SK-MEL-5 (cell line): Measurements from ENCODE around the gene ATP4B.

GRCh38 chr13:112524836-112525729 lies 62.9 kb downstream of the TUBGCP3 start:
RAMPAGE:
- cytosol, long total RNA = no peak
- long total RNA = no peak
- nucleus, long total RNA = no peak

RAMPAGE:
- cytosol, long total RNA = no peak
- long total RNA = no peak
- nucleus, long total RNA = no peak
Observed at GRCh38 chr13:112688383-112688954, 1.4 kb upstream of the ATP11A start.

DNA sequence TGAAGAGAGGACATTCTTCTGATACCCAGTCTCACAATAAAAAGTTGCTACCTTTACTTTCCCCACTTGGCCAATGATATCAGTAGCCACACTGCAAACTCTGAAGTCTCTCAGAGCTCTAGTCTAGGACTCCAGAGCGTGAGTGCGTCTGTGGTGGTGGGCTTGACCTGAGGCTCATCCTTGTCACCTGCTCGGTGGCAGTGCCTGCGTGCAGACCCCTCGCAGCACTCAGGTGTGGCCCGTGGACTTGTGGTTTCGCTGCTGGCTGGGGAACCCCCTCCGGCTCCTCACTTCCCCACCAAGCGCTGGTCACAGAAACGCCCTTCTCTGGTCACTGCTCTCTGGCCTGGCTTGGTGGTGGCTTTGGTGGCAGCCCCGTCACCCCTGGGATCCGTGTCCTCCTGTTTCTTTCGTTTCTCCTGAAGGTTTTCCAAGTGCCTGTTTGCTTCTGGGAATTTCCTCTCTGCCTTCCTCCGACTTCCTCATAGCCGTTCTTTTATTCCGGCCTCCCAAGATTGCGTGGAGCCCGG lies 77.9 kb downstream of the ATP11A start:
RAMPAGE:
- cytosol, long total RNA = no peak
- long total RNA = no peak
- nucleus, long total RNA = no peak

RAMPAGE:
- cytosol, long total RNA = no peak
- long total RNA = no peak
- nucleus, long total RNA = no peak
Observed at GRCh38 chr13:112893375-112894116, 75.5 kb upstream of the MCF2L start.

DNA sequence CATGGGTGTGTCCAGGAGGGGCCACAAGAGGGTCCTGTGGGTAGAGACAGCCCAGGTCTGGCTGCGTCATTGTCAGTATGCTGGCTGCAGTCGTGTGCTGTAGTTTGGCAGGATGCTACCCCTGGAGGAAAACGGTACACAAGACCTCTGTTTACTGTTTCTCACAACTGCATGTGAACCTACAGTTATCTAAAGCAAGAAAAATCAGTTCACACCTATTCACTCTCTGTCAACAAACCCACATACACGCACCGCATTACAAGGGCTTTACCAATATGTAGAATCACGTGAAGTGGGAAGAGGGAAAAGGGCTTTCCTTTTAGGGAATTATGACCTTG lies 17.4 kb upstream of the MCF2L start:
RAMPAGE:
- cytosol, long total RNA = no peak
- long total RNA = no peak
- nucleus, long total RNA = no peak

DNA sequence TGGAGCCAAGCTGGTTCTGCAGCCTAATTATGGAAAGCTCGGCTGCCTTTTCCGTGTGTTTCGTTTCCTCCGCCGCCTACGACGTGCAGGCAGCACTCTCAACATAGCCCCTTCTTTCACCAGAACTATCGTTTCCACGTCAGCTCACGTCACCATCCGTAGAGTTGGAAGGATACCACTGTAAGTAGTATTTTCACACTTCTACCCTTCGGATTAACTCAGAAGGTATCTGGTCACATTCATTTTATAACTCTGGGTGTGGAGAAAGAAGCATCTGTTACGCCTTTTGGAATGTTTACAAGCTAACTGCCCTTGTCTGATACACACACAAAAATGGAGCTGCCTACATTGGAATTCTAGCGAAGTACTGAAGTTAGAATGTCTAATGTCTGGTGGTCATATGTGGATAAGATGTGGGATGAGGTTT lies 5.9 kb downstream of the MCF2L start:
RAMPAGE:
- cytosol, long total RNA = no peak
- long total RNA = no peak
- nucleus, long total RNA = no peak

DNA sequence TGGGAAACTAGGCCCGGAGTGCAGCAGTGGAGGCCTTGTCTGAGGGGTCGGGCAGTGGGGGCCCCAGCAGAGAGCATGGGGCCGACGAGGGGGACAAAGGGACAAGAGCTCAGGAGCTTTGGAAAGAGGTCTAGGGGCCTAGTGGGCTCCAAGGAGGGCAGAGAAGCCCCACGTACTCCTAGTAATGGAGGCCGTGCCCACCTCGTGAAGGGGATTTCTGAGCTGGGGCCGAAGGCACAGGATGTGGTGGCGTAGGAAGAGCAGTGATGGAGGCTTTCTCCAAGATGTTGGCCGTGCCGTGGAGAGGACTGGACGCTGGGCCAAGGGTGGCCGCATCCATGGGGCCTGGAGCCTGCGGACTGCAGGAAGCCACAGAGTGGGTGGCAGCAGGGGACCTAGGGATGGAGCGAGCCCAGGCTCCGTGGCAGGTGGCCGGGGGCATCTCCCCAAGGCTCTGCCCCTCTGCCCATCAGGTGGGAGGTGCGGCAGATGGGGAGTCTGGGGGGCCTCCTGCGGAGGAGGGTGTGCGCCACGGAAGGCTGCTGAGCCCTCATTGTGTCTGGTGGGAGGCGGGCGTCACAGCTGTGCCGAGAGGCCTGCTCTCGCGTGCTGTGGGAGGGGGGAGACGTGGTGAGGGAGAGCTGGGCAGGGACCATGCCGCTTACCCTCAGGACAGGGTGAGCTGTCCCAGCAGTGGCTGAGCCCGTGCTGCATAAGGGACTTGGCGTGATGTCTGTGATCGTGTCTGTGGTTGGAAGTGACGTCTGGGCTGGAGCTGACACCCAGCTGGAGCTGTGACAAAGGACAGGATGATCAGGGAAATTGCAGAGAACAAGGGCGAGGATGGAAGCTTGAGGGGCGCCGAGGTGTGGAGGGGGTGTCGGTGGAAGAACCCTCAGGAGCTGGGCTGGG lies 13.3 kb downstream of the MCF2L start:
RAMPAGE:
- cytosol, long total RNA = no peak
- long total RNA = no peak
- nucleus, long total RNA = no peak

DNA sequence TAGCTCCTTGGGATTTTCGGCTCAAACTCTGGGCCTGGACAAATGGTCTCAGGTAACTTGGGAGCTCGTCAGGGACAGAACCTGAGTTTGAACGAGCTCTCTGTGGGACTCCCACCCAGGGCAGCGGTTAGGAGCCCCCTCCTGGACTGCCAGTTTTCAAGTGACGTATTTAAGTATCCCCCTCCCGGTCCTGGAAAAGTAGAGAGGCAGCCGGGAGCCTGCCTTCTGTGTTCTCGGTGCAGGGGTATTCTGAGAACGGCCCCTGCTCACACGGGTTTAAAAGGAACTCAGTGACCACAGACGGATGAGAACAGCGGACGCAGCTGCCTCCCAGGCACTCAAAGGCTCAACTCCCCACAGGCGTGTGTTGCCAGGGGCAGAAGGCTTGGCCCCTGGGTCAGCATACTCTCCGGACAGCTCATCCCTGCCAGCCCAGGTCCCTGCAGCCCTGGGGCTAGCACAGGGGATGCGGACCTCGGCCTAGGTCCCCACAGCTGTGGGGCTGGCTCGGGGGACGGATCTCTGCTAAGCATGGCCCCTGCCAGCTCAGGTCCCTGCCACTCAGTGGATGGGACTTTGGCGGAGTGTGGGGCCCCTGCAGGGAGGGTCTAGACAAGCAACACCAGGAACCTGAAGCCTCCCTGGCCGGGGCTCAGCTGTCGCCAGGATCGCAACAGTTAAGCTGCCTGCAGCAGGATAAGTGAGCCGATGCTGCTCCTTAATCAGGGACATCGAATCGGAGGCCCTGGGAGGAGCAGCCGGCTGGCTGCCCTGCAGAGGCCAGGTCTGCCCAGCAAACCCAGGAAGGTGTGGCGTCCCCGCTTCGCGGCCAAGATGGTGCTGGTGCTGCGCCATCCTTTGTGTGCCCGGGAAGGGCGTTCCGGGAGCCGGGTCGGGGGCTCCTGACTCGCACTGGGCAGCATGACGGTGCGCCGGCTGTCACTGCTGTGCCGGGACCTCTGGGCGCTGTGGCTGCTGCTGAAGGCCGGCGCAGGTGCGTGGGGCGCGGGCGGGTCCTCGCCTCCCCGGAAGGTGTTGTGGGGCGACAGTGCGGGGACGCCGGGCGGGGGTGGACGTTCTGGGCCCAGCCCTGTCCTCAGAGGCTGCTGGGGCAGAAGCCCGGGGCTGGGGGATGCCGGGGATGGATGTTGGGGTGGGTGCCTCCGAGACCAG lies 32.4 kb downstream of the MCF2L start:
RAMPAGE:
- cytosol, long total RNA = no peak
- long total RNA = no peak
- nucleus, long total RNA = no peak

DNA sequence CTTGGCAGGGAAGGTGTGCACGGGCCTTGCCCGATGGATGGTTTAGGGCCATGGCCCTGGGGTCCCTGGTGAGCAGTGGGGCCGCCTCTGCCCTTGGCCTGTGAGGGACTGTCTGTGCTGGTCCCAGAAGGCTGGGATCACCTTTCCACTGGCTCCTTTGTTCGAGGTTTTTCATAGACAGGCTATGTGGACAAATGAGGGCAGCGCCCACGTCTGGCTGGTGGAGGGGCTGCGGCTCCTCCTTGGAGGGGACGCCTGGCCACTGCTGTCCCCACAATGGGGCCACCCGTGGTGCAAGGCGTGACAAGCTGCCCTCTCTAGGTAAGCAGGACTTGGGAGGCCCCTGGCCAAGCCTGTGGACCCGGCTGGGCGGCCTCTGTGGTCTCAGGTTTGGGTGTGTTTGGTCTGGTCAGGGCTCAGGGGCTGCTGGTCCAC lies 33.2 kb downstream of the MCF2L start:
RAMPAGE:
- cytosol, long total RNA = no peak
- long total RNA = no peak
- nucleus, long total RNA = no peak

DNA sequence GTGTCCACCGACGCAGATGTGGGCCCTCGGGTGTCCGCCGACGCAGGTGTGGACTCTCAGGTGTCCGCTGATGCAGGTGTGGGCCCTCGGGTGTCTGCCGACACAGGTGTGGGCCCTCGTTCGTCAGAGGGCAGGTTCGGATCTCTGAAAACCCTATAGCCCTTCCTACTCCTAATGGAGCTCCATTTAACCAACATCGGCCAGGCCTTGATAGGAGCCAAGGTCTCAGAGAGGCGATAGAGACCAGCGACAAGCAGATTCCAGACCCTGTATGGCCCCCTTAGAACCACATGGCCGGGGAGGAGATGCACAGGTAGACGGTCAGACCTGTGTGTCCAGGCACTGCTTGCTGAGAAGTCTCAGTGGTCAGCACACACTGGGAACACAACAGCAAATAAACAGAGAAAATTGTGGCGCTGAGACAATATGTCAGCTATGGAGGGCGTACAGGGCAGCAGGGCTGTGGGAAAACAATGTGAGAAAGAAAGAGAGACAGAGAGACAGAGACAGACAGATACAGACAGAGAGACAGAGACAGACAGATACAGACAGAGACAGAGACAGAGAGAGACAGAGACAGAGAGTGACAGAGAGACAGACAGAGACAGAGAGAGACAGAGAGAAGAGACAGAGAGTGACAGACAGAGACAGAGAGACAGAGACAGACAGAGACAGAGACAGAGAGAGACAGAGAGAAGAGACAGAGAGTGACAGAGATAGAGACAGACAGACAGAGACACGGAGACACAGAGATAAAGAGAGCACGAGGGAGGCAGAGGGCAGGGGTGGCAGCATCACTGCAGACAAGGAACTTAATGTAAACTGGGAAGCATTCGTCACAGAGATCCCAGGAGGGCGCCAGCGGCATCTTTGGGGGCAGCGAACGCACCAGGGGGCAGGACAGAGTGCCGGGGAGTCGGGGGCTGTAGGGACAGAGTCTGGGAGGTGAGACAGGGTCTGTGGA lies 61.8 kb downstream of the MCF2L start:
RAMPAGE:
- cytosol, long total RNA = no peak
- long total RNA = no peak
- nucleus, long total RNA = no peak

DNA sequence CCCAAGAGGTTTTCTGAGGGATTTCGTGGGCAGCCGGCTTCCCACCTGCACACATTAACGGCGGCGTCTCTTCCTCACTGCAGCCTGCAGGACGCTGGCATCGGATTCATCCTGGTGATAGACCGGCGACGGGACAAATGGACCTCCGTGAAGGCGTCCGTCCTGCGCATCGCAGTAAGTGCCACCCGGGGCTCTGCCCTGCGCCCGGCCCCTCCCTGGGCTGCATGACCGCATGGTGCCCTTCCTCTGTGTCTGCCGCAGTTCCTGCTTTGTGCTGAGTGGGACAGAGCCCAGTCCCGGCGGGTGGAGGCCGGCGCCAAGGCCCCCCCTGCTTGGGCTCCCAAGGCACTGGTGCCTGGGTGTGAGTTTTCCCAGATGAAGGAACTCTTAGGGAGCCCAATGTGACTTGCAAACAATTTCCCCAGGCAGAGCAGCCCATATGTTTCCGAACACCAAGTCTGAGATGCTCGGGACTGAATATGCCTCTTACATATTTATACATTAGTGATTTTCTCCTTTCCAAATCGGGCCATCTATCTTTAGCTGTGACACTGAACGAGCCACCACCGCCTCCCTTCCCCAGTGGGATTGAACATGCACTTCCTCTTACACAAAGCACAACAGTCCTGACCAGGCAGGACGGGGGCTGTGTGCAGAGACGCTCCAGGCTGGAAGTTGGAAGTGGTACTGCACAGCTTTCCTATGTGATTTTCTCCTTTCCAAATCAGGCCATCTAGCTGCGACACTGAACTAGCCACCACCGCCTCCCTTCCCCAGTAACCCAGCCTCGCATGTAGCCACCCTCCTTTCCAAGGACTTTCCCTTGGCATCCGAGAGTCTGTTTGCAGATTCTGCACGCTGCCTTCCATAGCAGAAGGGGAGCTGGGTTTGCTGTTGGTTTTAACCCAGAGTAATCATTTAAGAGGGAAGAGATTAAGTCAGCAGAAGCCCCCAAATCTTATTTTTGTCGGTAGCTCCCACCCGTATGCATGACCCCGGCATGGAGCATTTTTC lies 60.1 kb upstream of the F7 start:
RAMPAGE:
- cytosol, long total RNA = no peak
- long total RNA = no peak
- nucleus, long total RNA = no peak

RAMPAGE:
- cytosol, long total RNA = no peak
- long total RNA = no peak
- nucleus, long total RNA = no peak
Observed at GRCh38 chr13:113090086-113090448, 15.5 kb upstream of the F7 start.

DNA sequence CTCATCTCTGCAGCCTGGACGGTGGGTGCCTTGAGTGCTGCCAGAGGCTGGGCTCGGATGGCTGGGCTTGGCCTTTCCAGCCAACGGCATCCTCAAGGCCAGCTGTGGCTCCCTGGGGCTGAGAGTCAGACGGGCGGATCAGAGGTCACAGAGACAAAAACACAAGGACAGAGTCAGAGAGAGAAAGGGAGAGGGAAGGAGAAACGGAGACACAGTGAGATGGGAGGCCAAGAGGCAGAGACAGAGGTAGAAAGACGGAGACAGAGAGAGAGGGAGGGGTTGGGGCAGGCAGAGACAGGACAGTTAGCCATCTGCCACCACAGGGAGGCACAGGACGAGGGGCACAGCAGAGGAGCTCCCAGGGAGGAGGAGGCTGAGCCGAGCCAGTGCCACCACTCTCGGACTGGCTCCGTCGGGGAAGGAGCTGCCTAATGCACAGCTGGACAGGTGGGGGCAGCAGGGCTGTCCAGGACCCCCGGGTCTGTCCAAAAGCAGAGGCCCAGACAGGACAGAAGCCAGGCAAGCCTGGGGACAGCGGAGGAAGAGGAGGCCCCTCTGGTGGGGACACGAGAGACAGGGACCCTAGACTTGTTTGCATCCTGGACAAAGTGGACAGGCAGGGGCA lies 512 bp downstream of the F10 start:
RAMPAGE:
- cytosol, long total RNA = no peak
- long total RNA = no peak
- nucleus, long total RNA = no peak

GRCh38 chr13:113129883-113130716 lies 7.5 kb downstream of the F10 start:
RAMPAGE:
- cytosol, long total RNA = no peak
- long total RNA = no peak
- nucleus, long total RNA = no peak

GRCh38 chr13:113326622-113326873 lies 29.5 kb downstream of the LAMP1 start:
RAMPAGE:
- cytosol, long total RNA = no peak
- long total RNA = no peak
- nucleus, long total RNA = no peak

RAMPAGE:
- cytosol, long total RNA = no peak
- long total RNA = no peak
- nucleus, long total RNA = no peak
Observed at GRCh38 chr13:113607044-113607734, 22.6 kb downstream of the TFDP1 start.

DNA sequence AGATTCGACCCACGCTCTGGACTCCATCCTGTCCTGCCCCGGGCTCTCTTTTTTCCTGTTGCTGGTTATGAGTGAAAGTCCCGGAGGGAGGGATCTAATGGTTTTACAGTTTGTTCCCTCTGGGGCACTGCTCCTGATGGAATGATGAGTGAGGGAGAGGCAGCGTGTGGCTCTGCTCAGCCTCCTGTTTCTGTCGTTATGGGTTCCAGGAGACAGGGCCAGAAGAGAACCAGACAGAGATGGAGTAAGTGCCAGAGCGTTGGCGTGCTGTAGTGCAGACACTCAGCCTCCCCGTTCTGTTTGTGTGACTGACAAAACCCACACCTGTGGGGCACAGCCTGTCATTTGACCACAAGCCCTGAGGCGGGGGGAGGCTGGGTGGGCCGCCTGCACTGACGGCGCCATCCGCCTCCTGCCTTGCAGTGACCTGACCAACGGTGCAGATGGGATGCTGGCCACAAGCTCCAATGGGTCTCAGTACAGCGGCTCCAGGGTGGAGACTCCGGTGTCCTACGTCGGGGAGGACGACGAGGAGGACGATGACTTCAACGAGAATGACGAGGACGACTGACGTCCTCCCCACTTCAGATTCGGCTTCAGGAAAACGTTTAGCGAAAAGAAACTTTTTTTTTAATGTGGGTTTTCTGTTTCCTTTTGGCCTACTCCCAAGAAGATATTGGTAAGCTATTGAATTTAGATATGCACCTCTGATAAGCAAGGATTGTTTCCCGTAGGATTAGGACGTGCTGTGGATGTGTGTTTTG lies 18.1 kb downstream of the ATP4B start:
RAMPAGE:
- cytosol, long total RNA = no peak
- long total RNA = no peak
- nucleus, long total RNA = no peak

DNA sequence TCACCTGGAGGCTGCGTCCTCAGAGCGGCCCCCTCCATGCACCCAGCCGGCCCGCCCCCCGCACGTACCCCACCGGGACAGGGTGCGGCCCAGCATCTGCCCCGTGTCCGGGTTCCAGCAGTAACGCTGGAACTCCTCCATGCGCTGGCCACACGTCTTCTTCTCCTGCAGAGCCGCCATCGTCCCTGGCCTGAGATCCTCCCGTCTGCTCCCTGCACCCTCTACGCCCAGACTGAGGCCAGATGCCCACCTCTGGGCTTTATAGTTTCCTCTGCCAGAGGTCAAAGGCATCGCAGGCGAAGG lies at the start of gene ATP4B:
TSS of gene ATP4B (minus strand) at position 234 of the 303 bp plus-strand sequence.
RAMPAGE:
- cytosol, long total RNA = no peak
- long total RNA = no peak
- nucleus, long total RNA = no peak

DNA sequence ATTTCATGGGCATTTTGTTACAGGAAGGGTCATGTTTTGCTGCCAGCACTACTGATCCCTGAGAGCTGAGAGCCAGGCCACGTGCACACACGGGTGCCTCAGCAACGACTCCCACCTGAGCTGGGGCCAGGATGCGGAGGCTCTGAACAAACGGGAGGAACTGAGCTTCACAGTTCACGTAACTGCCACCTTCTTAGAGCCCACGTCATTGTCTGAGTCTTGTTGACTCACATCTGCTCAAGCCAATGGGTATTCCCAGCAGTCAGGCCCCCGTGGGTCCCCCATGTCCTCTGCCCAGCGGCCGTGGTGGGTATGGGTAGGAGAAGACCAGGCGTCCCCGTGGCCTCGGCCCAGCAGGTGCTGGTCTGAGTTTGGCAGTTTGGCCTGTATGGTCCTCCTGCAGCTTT lies 16.4 kb upstream of the TMEM255B start:
RAMPAGE:
- cytosol, long total RNA = no peak
- long total RNA = no peak
- nucleus, long total RNA = no peak

GRCh38 chr13:113832045-113833055 lies 31.5 kb downstream of the GAS6 start:
RAMPAGE:
- cytosol, long total RNA = no peak
- long total RNA = no peak
- nucleus, long total RNA = no peak